Calu3 (cell line): Measurements from ENCODE around the genes MSANTD1 and RGS12.

GRCh38 chr4:2793421-2794151, 701 bp downstream of the SH3BP2 start:
- PRO-cap, result no peak

DNA sequence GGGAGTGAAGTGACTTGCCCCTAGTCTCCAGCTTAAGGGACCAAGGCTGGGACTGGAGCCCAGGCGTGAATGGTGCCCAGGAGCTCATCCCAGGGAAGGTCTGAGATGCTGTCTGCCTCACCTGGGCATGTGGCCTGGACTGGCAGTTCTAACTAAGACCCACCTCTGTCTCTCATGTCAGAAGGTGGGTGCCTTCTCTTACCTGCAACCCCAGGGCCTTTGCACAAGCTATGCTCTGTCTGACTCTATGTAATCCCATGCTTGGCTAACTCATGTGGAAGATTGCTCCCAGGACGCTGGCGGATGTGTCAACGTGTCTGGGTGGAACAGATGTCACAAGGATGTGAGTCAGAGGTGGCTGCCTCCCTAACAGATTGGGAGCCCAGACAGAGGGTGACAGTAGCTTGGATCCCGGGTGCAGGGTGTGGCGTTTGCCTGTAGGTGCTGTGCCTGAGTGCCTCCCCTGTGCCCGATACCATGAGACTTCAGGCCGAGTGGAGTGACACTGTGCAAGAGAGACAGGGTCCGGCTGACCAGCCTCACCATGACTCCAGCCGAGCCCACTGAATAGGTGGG, 10.7 kb downstream of the SH3BP2 start:
- PRO-cap, result no peak

- PRO-cap, result no peak
These were observed 16.7 kb downstream of the SH3BP2 start for GRCh38 chr4:2809535-2809982.

DNA sequence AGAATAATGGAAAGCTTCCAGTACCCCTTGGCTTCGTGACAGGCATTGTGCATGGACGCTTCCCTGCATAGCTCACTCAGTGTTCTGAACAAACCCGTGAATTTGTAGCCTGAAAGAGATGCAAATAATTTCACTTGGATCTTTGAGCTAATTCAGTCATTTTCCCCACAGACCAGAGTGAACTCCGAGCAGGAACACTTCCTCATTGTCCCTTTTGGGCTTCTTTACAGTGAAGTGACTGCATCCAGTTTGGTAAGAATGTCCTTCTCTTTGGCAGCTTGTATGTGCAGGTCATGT, 40.8 kb downstream of the MFSD10 start:
- PRO-cap, result no peak

- PRO-cap, result no peak
These were observed 2.9 kb downstream of the MFSD10 start for GRCh38 chr4:2931532-2932398.

DNA sequence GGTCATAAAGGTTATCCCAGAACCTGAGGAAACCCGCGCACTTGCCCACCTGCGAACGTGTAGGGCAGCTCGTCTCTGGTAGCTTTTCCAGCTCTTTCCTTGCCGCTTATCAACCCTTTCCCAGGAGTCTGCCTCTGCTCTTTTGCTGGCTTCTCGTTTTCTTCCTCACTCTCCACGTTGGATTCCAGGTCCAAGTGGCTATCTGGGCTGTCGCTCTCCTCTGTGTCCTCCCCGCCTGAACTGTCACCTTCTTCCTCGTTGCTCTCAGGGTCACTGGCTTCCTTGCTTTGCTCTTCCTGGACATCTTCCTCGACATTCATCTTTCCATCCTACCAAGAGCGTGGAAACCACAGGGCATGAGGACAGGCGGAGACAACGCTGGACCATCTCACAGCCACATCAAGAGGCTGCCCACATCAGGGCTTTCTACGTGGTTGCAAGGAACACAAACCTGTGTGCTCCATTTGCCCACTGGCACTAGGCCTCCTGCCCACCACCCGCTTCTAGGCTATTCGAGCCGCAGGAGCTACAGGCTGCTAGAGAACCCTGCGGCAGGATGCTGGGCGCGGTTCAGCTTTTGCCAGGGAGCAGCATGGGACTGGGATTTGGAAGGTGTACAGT, 13.2 kb downstream of the NOP14 start:
- PRO-cap, result no peak

DNA sequence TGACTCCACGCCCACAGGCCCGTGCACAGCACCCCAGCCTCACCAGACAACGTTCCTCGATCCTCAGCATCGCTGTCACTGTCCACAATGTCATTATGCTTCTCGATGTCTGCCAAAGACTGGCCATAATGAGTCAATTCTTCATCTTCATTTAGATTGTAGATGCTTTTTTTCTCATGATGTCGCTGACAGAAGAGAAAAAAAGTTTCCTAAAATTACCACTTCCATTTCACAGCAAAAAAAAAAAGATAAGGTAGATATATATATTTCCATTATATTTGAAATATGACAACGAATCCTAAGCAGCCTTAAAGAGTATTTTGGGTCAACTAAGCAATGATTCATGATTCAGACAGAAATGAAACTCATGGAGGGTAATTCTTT, 6.6 kb downstream of the NOP14 start:
- PRO-cap, result no peak

- PRO-cap, result no peak
These were observed 26.1 kb downstream of the GRK4 start for GRCh38 chr4:2989474-2989826.

DNA sequence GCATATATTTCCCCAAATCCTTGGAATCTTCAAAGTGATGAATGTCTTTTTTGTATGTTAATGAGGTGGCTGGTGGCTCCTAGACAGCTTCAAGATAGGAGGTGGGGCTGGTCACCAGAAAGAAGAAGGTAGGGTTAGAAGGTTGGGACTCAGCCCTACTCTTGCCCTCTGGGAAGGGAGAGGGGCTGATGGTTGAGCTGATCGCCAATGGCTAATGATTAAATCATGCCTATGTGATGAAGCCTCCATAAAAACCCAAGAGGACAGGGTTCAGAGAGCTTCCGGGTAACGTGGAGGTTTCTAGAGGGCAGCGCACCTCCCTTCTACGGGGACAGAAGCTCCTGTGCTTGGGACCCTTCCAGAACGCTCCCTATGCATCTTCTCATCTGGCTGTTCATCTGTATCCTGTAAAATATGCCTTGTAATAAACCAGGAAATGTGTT, 29.8 kb upstream of the HTT start:
- PRO-cap, result no peak

DNA sequence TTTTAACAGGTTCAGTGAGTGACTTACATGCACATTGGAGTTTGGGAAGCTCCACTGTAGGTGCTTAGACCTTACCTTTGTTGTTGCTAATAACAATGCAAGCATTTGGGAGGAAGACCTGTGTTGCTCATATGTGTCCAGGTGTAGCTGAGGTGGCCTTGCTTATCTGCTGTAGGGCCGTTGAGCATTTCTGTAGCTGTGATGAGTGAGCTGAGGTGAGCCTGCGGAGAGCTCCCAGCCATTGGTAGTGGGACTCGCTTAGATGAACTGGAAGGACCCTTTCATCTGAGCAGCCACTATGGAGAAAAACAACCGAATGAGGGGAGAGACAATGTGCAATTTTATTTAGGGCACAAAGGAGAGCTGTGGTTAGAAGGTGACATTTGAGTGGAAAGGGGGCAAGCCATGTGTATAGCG, 8.1 kb downstream of the HTT start:
- PRO-cap, result no peak

DNA sequence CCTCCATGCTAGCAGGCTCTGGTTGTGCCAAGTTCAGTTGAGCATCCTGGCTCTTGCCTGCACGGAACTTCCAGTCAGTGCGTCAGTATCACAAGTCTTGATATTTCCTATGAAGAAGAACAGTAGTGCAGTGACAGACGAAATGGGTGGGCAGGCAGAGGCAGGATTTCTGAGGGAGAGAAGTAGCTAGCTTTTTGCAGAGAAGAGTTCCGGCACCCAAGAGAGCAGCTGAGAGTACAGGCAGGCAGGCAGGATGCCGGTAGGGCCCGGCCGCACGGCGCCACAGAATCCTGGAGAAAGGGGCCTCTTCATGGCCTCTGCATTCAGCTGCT, 56.1 kb upstream of the MSANTD1 start:
- PRO-cap, result no peak

DNA sequence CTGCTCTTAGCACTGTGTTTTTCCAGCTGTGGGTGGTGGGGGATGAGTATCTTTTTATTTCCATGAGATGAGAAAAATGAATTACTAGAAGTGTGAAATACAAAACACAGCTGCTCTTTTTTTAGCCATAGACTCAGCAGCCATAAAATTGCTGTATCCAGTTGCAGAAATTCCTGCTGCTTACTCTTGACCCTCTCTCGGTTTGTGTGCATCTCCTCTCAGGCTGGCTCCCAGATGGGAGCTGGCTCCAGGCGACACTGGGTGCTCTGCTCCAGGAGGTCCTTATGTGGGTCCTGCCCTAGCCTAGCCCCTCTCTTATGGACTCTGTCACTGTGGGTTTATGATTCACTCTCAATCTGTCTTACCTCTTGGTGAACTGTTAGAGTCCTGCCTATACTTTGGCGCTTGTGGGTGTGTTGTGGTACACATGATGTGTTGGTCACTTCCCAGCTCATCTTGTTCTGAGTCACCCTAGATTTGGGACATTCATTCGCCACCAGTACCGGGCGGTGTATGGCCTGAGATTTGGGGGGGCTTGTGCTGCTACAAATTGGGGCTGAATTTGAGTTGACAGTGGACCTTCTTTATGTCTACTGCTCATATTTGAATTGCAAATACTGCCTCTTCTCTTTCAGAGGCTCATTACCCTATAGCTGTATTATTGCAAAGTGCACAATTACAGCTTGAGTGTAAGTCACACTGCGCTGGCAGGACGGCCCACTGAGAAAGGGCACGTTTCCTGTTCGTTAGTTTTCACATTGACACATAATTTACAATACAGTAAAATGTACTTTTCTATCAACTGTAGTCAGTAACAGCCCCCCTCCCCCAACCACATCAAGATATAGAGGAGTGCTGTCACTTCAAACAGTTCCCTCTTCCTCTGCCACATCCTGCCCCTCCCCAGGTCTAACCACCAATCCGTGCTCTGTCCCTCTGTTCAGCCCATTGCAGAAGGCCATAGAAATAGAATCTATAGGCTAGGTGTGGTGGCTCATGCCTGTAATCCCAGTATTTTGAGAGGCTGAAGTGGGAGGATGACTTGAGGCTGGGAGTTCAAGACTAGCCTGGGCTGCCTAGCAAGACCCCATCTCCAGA, 46.9 kb upstream of the MSANTD1 start:
- PRO-cap, result no peak

- PRO-cap, result no peak
These were observed 35.3 kb upstream of the MSANTD1 start for GRCh38 chr4:3213358-3214265.

- PRO-cap, result no peak
These were observed at the start of gene MSANTD1 for GRCh38 chr4:3248968-3249371. Gene MSANTD1 (plus strand): TSS chr4:3249159.

DNA sequence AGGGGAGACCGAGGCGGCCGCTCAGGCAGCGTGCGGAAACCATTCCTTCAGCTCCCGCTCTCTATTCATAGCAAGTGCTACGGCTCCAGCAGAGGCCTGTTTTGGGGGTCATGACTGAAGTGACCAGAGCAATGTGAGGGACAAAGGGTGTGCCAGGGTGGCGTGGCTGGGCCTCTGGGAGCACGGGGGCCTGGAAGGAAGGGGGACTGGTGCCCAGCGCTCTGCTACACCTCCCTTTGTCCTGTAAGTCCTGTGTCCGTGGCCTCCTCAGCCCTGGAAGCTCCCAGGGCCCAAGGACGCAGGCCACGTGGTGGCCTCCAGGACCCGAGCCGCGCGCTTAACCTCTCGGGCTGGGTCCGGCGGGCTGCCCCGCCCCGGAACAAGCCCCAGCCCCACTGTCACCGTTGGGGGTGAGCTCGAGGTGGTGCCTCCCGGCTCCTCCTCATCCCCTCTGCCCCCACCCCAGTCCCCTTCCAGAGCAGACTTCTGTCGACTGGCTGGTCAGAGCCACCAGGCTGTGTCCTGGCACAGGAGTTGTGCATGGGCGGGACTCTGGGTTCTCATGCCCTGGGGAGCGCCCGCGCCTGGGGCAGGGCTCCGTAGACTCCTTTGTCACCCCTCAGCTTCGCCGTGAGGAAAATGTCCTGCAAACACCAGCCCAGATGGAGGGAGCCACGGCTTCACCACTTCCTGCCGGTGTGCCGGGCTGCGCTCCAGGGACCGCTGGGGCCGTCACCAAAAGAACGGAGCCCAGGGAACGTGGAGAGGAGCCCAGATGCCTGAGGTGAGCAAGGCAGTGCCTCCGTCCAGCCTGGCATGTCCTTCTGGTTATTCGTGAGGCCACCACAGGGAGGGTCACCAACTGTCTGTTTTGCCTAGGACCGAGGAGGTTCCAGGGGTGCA, 7.3 kb upstream of the RGS12 start:
- PRO-cap, result no peak

GRCh38 chr4:3292941-3293634, at the start of gene RGS12:
Gene RGS12 (plus strand): TSS chr4:3293021.
- PRO-cap, result bidirectional peak, plus-strand start at chr4:3293046, minus-strand start at chr4:3292734; bidirectional peak, plus-strand start at chr4:3293347, minus-strand start at chr4:3293263

GRCh38 chr4:3331258-3331863, 38.5 kb downstream of the RGS12 start:
- PRO-cap, result no peak

DNA sequence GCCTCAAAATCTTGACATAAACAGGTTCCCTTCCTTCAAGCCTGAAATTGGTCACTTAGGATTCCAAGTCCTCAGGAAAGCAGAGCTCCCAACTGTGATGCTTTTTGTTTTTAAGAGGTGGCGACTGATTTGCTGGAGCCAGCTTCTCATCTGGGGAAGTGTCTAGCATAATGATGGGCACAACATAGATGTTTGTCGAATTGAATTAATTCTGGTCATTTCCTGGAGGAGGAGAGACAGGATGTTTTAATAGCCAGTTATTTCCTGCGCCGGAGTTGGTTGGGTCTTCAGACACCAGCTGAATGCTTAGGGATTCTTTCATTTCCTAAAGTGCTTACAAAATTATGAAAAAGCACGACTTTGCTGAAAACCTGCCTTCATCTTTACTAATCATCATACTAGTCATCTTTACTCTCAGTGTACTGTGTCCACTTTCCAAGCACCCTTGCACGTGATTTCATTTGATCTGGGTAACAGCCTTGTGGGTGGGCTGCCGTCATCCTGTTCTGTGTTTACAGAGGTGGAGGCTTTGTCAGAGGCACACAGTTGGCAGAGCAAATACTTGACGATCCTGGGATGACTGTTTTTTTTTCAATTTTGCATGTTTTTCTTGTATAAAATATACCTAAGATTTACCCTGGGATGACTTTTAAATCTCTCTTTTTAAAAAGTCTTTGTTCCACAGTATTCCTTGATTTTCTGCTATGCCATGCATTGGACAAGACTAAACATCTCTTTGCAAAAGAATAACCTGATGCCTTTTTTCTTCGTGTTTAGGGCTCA, 49.5 kb downstream of the RGS12 start:
- PRO-cap, result no peak

DNA sequence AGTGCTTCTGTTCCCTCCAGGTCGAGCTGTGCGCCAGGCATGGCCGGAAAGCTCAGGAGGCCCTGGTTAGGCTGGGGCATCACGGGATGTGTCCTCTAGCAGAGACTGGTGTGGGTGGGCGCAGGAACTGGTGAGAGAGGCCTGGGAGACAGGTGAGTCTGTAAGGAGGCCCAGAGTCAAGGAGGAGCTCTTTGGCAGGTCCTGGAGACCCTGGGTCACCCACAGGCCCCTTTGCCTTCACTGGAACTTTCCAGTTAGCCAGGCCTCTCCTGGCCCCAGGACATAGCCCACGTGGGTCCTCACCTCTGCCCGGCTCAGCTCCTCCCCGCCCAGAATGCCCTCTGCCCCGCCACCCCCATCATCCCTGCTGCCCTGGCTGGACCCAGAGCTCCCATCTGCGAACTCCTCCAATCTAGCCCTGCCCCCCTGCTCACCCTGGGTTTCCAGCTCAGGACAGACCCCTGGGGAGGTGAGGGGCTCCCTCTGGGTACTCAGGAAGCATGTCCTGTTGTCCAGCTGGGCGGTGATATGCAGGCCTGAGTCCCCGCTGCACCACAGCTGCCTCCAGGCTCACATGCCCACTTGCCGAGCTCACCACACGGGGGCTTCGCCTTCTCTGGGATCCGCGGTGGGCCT, 73.9 kb downstream of the RGS12 start:
- PRO-cap, result no peak

DNA sequence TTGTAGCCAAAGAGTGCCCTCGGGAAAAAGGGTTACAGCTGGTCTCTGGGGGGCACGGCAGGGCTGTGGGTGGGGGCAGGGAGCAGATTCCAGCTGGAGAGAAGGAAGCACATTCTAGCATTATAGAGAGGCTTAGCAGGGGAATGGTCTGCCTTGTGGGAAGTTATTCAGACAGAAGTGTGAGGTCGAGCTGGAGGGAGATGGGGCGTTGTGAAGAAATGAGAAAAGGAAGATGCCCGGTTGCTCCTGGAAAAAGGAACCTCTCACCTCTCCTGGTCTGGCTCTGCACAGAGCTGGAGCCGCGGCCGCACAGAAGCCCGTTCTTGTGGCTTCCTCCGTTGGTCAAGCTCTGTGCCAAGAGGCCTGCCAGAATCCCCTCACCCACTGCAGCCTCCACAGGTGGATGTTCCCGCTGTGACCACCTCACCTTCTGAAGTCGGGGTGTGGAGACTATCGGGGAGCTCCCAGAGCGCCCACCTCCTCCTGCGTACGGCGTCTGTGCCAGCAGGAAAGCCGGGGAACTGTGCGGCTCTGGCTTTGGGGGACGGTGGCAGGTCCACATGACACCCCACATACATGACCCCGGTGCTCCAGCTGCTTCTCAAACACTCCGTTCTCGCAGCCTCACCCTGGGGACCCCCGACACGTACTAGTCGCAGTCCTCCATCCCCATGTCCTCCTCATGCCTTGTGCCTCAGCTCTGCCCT, 52.4 kb upstream of the HGFAC start:
- PRO-cap, result no peak